NT2/D1 (cell line): ENCODE results near the genes CCDC169, ALG5, SUPT20H and CSNK1A1L.

GRCh38 chr13:32889667-32890002, 126.6 kb upstream of the KL start:
- RRBS, 2 experiments: no CpG with 5 or more reads among the region's 7 CpGs

DNA sequence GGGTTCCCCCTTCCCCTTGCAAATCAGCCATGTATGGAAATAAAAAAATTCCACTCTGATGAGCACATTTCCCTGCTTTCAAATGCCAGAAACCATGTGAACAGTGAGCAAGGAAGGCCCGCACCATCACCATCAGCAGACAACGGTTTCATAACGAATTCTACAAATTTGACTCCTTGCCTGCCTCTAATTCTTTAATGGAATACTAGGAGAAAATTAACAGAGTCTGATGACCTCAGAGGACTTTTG, 46.8 kb upstream of the KL start:
- RRBS, 2 experiments: no CpG with 5 or more reads among the region's 3 CpGs

DNA sequence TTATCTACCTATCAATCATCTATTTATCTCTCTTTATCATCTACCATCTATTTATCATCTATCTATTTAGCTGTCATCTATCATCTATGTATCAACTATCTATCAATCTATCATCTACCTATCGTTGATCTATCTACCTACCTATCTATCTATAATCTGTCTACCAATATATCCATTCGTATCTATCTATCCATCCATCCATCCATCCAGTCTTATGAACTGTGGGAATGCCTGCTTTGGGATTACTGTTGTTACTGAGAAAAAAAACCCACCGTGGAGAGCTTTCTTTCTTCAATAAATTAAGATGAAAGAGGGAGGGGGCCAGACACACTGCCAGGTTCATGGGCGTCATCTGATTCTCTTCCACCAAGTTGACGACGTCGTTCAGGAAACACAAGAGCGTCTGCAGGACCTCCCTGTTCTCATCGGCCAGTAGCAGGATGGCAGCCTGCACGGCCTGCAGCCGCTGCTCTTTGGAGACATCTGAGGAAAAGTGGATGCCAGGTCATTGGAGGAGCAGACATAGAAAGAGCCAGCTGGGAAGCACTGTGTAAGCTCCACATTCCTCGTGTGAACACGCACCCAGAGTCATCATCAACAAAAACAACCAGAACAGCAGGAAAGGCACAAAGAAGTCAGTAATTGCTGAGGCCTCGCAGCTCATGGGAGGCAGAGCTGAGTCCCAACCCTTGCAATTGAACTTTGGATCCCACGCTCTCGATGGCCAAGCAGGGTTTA, 96.4 kb downstream of the KL start:
- RRBS, 2 experiments: no CpG with 5 or more reads among the region's 16 CpGs

DNA sequence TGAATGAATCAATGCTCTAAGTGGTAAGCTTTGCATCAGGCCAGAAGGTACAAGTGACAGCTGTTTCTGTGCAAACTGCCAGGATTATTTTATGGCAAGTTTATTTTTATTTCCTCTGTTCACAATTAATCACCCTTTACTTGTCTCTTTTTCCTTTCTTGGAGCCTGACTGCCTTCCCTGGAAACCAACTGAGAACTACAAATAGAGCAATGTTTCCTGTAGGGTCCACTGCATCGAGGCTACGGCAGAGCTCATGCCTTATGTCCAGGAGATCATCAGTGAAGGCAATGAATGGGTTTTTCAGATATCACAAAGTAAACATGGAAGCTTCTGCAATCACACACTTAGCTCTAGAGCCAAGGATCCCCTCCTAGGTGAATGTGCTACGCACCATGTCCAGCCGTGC, 110.8 kb downstream of the KL start:
- RRBS, 2 experiments: no CpG with 5 or more reads among the region's 4 CpGs

GRCh38 chr13:33182750-33183321, 102.7 kb downstream of the STARD13 start:
- RRBS, 2 experiments: no CpG with 5 or more reads among the region's 10 CpGs

DNA sequence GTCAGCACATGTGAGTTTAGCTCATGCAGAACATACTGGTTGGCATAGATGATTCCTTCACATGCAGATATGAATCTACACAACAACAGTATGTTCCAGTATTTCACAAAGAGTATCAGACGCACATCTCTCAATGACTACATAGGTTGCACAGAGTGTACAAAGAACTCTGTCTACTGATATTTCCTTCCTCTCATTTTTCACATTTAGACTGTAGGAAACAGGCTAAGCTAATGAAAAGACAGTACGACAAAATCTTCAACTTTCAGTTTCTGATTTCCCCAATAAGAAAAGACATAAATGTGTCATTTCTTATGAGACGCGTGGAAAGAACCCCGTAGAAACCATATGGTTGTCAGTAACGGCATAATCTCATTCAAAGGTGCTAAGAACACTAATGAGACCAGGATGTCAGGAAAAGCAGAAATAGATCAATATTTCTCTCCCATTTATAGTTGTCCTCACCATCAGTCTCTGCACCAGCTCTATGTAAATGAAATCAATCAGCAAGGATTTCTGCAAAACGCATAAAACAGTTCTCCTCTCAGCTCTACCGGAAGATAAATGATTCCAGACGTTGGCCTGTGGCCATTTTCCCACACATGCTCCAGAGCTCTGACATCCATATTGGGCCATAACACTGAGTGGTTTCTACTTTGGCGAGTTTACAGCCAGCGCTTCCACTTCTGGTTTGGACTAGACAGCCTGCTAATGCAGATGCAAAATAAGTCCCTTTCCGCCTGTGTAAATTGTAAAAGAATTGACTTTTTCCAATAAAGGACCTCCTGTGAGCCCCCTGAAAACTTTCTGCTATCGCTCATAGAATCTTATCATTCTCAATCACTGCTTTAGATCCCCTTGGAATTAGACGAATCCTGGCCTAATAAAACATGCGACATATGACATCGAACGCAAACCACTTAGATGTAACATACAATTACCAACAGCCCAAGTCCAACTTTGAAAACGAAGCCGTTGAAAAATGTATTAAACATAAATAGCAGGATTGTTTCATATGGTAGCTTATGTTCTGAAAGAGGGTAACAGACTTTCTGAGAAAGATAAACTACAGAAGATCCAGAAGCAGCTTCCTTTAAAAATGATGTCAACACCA, 81.0 kb downstream of the STARD13 start:
- RRBS, 2 experiments: no CpG with 5 or more reads among the region's 19 CpGs

- RRBS, 2 experiments: no CpG with 5 or more reads among the region's 6 CpGs
Measured at GRCh38 chr13:33262117-33262508, 23.4 kb downstream of the STARD13 start.

- RRBS, 2 experiments: no CpG with 5 or more reads among the region's 4 CpGs
Measured at GRCh38 chr13:33270884-33271566, 14.5 kb downstream of the STARD13 start.

GRCh38 chr13:34201700-34202073, 383.7 kb downstream of the RFC3 start:
- RRBS, 2 experiments: no CpG with 5 or more reads among the region's 2 CpGs

- RRBS, 2 experiments: 2 to 4% methylated on average over 14 of the region's 67 CpGs
Measured at GRCh38 chr13:36130403-36131225, 568 bp downstream of the DCLK1 start.

GRCh38 chr13:36131794-36132356, 693 bp upstream of the DCLK1 start:
- RRBS, 2 experiments: no CpG with 5 or more reads among the region's 8 CpGs

DNA sequence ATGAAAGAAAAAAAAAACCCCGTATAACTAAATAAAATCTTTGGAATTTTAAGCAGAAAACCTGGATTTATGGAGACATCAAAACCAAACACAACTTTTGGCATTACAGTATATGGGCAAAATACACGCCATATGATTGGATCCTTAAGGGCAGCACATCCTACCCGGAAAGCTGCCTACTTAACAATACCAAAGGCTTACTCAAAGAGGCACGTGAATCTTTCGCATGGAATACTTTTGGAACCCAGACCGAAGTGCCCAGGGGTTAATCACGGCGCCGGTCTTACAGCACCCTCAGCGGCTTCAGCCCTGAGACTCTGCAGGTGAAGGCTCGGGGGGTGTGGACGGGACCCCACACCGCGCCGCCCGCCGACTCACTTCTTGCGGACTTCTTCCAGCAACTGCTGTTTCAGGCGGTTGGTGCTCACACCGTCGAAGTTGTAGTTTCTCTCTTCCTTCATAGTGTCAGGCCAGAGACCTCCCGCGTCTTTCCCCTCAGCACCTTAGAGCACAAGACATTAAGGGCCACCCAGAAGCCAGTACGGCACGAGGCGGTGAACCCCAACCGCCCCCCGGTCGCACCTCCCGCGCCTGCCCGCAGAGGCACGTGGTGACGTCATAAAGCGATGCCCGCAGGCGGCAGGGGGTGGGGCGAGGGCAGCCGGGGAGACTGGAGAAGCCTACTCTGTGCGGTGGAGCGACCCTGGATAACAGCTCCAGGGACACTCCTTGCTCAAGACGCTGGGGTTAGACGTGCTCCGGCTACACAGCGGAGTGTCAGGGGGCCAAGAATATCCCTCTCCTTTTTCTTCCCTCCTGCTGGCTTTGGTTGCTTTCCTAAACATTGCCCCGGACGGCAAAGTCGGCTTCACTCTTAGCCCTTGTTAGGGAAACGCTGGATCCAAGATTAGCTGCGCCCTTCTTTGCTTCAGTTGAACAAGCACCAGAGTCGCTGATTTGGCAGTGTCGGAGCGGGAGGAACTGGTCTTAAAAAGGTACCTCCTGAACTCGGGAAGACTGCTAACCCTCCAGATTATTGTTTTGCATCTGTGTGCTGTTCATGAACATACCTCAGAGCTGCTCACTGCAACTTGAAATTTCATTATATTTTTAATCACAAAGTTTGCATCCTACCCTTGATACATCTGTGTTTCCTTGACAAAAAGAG, at the start of gene CCDC169:
CCDC169 (minus strand) TSS at position 556 of the 1,168 bp plus-strand sequence.
- RRBS, 2 experiments: 89 to 96% methylated on average over 7 to 17 of the region's 54 CpGs

- RRBS, 2 experiments: no CpG with 5 or more reads among the region's 10 CpGs
Measured at GRCh38 chr13:36343682-36344673, 2.2 kb downstream of the SPART start.

- RRBS, 2 experiments: no CpG with 5 or more reads among the region's 2 CpGs
Measured at GRCh38 chr13:36363216-36363769, 17.1 kb upstream of the SPART start.

- RRBS, 2 experiments: no CpG with 5 or more reads among the region's 3 CpGs
Measured at GRCh38 chr13:36862349-36862802, 43.4 kb downstream of the RFXAP start.

- RRBS, 2 experiments: under 1% methylated on average over 6 of the region's 29 CpGs
Measured at GRCh38 chr13:36998173-36999057, 725 bp downstream of the ALG5 start.

DNA sequence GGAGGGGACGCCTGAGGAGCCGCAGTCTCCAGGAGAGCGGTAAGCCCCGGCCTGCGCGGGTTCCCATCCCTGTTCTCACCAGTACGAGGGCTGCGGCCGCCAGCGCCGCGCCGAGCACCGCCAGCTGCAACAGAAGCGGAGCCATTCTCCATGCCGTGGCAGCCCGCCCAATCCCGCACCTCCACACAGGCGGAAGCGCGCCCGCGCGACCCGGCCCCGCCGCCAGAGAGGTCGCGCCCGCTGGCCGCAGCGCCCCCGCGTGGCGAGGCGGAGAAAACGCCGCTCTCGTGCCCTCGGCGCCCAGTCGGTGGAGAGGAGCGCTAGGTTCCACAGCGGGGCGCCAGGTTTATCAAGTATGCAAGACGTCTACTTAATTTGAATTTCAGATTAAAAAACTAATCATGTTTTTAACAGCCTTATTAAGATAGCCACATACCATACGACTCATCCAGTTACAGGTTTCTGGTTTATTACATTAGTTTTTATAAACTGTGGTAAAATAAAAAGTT, at the start of gene ALG5:
ALG5 (minus strand) TSS at position 185 of the 509 bp plus-strand sequence.
- RRBS, 2 experiments: no CpG with 5 or more reads among the region's 47 CpGs

DNA sequence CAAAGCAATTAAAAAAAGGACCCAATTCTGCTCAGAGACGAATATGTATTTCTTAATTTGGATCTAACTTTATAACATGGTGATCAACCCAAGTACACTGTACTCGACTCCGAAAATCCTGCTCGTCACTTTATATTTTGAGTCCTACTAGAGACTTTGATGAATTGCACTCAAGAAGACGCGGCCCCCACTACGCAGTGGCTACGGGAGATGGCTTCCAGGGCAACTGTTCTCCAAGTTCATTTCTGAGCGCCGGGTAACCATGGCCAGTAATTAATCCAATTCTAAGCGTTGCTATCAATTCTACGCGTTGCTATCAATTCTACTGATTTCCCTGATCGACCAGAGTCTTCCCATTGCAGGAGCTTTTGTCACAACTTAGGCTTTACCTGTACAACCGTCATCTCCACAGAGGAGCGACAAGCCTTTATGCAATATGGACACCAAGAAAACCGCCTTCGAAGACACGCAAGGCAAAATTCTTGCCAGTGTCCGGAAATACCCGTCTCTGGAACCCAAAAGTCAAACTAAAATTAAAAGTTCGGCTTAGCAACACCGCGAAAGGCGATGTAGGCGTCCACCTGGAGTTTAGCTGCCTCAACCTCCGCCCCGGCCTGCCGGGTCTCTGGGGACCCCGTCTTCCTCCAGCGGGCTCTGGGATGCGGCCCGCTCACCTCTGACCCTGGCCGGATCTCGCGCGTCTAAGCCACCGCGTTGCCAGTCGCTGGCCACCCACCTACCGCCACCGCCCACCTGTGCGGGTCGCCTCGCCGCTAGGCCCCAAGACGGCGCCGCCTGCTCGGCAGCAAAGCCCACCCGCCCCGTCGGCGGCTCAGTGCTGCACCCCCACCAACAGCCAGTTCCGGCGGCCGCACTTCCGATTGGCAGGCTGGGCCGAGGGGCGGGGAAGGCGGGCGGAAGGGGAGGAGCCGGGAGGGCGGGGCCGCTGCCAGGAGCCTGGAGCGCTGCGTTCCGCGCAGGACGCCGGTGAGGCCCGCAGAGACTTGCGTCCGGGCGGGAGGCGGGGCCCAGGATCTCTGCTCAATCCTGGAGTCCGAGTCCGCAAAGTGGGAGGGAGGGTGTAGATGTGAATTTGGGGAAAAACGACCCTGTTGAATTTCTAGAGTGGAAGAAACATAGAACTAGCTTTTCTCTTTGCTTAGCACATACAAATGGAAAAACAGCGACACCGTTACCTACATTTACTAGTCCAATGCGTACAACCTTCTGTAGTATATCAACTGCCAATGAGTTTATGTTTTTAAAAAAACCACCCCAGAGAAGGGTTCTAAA, at the start of gene SUPT20H:
SUPT20H (minus strand) TSS at position 883 of the 1,293 bp plus-strand sequence.
- RRBS, 2 experiments: 1 to 2% methylated on average over 22 of the region's 82 CpGs

GRCh38 chr13:37105113-37105715, at the start of gene CSNK1A1L:
TSS of gene CSNK1A1L (minus strand) at chr13:37105664.
- RRBS, 2 experiments: 93 to 94% methylated on average over 5 of the region's 35 CpGs

DNA sequence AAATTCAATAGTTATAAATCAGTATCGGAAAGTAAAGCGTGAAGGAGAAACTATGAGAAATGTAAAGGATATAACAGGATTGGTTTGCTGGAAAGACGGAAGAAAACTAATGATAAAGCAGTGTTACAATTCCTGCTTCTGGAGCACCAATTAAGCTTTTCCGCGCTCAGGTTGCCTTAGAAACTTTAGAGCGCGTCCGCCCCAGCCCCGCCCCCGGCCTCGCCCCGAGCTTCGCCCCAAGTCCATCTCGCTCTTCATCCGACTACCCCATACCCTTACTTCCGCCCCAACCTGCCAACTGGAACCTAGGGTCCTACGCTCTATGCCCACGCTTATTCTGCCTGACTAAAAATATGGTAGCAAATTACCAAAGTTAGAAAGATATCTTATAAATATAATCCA, 374 bp upstream of the UFM1 start:
- RRBS, 2 experiments: no CpG with 5 or more reads among the region's 18 CpGs